Cardiac ventricle fibroblast (primary cell): Measurements from ENCODE around the genes EHBP1L1, TSGA10IP and SART1.

DNA sequence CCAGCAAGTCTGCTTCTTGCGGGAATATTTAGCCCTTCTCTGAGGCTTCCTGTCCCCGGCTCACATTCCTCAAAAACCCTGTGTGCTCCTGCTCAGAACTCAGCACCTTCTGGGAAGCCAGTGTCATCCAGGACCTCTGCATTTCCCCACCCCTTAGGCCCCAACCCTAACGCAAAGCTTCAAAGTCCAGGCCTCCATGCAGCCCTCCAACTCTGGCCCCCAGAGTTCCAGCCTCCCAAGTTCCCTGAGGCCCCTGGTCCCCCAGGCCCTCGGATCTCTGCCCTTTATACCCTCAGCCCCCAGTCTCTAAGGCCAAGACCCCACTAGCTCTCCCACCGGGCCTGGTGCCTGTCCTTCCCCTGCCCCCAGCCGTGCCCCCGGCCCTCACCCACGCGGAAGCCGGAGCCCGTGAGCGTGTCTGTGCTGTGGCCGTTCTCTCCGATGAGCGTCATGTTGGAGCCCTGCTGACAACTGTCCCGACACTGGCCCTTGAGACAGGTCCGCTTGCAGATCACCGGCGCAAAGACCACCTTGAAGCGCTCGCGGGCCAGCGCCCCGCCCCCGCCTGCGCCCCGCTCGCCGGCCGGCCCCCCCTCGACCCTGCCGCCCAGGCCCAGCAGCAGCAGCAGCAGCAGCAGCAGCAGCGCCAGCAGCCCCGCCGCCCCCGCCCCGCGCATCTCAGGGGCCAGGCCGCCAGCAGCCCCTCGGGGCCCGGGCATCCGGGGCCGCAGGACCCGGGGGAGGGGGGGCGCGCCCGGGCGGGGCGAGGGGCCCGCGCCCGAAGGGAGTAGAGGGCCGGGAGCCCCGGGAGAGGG lies 711 bp downstream of the LTBP3 start:
- RAMPAGE, long total RNA: no peak

DNA sequence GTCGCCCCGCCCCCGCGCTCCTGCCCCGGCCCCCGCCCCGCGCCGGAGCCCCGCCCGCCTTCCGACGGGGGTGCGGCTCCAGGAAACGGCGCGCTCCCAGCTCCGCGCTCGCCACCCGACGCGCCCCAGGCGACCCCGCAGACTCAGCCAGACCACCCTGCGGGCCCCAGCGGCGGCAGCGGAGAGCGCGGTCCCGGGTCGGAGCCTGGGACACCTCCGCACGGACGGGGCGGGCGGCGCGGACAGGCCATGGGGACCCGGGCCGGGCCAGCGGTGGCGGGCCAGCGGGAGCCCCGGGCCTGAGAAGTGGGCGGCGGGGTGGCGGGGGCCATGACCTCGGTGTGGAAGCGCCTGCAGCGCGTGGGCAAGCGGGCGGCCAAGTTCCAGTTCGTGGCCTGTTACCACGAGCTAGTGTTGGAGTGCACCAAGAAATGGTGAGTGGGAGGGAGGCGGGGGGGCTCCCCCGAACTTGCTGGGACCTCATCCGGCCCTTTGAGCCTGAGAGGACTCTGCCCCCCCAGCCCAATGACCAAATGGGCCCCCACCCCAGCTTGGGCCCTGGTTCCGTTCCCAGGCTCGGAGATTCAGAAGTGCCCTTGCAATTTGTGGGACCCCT lies at the start of gene EHBP1L1:
Gene EHBP1L1, plus strand, starts transcription at position 81 of the 616 bp plus-strand sequence.
- RAMPAGE, long total RNA: no peak

- RAMPAGE, long total RNA: no peak
These were observed 6.9 kb downstream of the KCNK7 start for GRCh38 chr11:65588685-65589154.

GRCh38 chr11:65599150-65600270 lies 3.9 kb upstream of the KCNK7 start:
- RAMPAGE, long total RNA: no peak

DNA sequence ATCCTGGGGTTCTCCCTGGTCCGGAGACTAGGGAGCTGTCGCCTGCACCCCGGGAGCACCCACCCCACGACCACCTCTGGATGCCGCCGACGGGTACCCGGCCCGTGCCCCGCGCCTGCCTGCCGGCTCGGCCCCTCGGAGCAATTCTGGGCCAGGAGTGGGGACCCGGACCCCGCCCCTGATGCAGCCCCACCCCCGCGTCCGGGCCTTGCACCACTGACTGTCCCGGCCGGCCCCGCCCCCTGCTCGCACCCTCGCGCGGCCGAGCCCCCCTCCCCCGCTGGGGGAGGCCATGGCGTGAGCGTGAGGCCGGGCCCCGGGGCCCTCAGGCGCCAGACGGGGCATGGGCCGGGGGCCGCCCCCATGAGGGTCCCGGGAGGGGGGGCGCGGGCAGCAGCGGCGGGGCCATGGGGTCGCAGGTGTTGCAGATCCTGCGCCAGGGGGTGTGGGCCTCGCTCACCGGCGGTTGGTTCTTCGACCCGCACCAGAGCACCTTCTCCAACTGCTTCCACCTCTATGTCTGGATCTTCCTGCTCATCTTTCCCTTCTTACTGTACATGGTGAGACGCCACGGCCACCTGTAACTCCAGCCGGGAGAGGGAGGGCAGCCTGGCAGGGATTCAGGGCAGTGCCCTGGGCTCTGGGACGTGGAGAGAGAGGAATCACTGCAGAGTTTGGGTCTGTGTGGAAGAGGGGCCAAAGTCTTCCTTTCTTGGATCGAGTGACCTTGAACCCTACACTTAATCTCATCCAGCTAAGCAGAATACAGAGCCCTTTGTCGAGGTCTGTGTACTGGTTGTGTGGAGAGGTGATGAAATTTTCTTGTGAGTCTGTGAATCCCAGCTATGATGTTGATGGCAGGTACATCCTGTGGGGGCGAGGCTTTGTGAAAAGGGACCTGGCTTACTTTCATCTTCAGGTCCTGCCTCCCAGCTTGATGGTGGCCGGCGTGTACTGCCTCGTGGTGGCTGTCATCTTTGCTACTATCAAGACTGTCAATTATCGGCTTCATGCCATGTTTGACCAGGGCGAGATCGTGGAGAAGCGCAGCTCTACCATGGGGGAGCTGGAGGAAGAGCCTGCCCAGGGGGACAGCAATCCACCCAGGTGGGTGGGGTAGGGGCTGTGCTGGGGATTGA lies 698 bp downstream of the PCNX3 start:
- RAMPAGE, long total RNA: no peak

- RAMPAGE, long total RNA: no peak
These were observed 5.0 kb downstream of the PCNX3 start for GRCh38 chr11:65620474-65621116.

DNA sequence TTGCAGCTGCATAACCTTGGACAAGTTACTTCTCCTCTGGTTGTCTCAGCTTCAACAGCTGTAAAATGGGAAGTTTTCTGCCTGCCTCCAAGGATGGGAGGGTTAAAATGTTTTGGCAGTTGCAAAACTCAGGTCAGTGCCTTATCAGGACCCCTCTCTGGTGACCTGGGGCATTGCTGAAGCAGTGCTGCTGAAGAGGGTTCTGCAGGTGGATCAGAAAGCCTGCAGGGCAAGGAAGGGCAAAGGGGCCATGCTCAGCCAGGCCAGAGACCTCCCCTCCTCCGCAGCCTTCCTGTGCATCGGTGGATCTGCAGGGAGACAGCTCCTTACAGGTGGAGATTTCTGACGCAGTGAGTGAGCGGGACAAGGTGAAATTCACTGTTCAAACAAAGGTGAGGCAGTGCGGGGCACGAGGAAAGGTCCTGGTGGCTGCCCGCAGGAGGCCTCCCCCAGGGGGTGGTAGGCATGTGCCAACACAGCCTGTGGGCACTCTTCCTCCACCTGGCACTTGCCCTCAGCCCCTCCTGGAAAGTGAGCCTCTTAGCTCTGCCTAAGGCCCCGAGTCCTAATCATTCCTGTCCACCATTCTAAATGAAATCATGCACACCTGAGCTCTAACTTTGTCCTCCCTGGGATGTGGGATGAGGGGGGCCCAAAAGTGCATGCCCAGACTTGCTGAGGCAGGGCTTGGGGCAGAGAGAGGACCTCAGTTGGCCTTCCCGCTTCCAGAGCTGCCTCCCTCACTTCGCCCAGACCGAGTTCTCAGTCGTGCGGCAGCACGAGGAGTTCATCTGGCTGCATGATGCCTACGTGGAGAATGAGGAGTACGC lies 8.6 kb downstream of the CFL1 start:
- RAMPAGE, long total RNA: no peak

GRCh38 chr11:65850673-65851037 lies 7.3 kb downstream of the CFL1 start:
- RAMPAGE, long total RNA: no peak

DNA sequence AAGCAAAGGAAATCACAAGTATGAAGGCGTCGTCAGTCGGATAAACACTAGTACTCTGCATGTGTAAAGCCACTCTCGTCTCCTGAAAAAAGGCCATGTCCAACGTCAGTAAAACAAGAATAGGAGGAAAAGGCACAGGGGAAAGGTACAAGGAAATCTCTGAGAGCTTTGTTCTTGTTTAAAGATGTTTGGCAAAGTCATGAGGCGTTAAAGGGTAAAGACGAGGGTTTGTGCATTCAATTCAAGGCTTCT lies 580 bp upstream of the CFL1 start:
- RAMPAGE, long total RNA: no peak

GRCh38 chr11:65858886-65859891 lies 1.0 kb upstream of the MUS81 start:
- RAMPAGE, long total RNA: no peak

DNA sequence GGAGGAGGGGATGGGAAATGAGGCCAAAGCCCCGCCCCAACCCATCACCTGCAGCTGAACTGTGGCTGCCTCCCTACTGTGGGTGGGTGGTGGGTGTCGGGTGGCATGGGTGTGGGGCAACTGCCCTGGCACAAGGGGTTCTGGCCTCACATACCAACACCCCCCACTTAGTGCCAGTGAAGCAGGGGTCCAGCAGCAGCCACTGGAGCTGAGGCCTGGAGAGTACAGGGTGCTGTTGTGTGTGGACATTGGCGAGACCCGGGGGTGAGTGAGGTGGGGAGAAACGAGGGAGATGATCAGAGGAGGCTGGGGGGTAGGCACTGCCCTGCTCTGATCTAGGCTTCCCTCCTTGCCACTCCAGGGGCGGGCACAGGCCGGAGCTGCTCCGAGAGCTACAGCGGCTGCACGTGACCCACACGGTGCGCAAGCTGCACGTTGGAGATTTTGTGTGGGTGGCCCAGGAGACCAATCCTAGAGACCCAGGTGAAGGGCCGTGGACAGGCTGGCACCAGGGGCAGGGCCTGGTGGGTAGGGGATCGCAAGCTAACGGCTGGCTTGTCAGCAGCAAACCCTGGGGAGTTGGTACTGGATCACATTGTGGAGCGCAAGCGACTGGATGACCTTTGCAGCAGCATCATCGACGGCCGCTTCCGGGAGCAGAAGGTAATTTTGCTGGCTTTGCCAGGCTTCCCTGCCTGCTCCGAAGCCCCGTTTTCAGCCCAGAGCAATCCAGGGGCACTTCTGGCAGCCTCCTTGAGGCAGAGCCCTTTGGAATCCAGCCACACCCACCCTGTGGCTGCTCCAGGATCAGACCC lies 3.2 kb downstream of the MUS81 start:
- RAMPAGE, long total RNA: no peak

GRCh38 chr11:65867387-65868180 lies 5.0 kb downstream of the EFEMP2 start:
- RAMPAGE, long total RNA: no peak

- RAMPAGE, long total RNA: no peak
These were observed 841 bp downstream of the FOSL1 start for GRCh38 chr11:65899042-65900051.

GRCh38 chr11:65945270-65946025 lies at the start of gene TSGA10IP:
TSS of gene TSGA10IP (plus strand) at chr11:65945480.
- RAMPAGE, long total RNA: no peak

DNA sequence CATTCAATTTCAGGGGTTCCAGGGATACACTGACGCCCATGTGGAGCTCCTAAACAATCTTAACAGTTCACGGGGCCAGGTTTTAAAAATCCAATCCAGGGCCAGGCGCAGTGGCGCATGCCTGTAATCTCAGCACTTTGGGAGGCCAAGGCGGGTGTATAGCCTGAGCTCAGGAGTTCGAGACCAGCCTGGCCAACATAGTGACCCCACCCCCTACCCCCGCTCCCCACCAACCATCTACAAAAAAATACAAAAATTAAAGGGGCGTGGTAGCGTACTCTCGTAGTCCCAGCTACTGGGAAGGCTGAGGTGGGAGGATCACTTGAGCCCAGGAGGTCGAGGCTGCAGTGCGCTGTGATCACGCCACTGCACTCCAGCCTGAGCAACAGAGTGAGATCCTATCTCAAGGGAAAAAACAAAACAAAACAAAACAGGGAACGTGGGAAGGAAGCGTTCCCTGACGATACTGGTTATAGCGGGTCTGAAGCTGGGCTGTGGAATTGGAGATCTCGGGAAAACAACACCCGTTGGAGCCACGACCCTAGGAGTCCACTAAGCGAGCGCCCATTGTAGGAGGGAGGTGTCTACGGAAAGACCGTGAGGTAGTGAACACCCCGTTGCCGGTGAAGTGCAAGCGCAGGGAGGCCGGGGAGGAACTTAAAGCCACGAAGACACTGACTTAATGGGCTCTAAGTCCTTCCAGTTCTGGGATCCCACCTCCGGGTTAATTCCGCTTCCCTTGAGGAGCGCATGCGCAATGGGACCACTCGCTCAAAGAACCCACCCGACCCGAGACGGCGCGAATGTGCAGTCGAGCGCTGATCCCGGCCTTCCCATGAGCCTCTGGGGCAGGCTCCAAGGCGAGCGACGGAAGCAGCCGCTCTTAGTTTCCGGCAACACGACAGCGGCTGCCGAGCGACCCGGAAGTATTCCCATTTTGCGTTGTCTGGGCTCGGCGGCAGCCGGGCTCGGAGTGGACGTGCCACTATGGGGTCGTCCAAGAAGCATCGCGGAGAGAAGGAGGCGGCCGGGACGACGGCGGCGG lies at the start of gene SART1:
Gene SART1, plus strand, starts transcription at position 941 of the 1,045 bp plus-strand sequence.
- RAMPAGE, long total RNA: no peak

DNA sequence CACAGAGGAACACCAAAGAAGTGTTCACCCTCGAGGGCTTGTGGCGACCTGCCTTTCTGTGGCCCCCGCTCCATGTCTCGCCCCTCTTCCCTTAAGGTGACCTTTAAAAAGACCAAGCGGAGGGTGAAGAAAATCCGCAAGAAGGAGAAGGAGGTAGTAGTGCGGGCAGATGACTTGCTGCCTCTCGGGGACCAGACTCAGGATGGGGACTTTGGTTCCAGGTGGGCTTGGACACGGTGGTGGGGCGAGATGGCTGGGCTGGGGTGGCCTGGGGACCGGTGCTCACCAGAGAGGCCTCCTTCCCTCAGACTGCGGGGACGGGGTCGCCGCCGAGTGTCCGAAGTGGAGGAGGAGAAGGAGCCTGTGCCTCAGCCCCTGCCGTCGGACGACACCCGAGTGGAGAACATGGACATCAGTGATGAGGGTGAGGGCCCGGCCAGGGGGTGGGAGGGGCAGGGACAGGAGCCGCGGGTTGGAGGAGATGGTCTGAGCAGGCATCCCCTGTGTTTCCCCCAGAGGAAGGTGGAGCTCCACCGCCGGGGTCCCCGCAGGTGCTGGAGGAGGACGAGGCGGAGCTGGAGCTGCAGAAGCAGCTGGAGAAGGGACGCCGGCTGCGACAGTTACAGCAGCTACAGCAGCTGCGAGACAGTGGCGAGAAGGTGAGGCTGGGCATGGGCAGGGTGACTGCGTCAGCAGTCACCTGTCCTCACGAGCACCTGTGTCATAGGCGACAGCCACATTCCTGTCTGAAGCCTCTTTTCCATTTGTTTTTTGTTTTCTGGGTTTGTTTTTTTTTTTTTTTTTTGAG lies 5.8 kb downstream of the SART1 start:
- RAMPAGE, long total RNA: no peak

- RAMPAGE, long total RNA: no peak
These were observed 1.8 kb downstream of the EIF1AD start for GRCh38 chr11:65999937-66000719.

DNA sequence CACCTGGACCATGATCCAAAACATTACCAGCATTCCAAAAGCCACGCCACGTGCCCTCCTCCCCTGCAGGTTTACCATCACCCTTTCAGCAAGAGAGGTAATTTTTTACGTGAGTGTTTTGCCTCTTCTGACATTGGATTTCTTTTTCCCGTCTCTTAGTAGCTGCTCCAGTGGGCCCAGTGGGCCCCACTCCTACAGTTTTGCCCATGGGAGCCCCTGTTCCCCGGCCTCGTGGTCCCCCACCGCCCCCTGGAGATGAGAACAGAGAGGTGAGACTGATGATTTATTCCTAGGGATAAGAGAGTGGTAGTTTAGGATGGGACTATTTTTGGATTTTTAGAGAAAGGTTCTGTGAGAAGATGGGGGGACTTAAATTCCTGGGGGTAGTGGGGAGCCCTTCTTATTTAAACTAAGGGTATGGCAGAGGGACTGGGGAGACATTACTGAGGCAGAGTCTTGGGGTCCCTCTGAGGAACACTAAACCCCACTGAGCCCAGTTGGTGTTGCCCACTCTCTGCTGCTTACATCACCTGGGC lies 5.0 kb downstream of the SF3B2 start:
- RAMPAGE, long total RNA: no peak

- RAMPAGE, long total RNA: no peak
These were observed 38.2 kb downstream of the PACS1 start for GRCh38 chr11:66108171-66108844.

- RAMPAGE, long total RNA: no peak
These were observed 62.0 kb downstream of the PACS1 start for GRCh38 chr11:66132161-66132360.